ENCODE measurements around a stretch of chr2.

- PRO-cap, 2 experiments = no peak in any of the 2 experiments
Measured at GRCh38 chr2:154427446-154427898, 271.0 kb upstream of the KCNJ3 start.

GRCh38 chr2:154462594-154463141 is 235.8 kb upstream of the KCNJ3 start:
- PRO-cap, 2 experiments = no peak in any of the 2 experiments

- PRO-cap, 2 experiments = no peak in any of the 2 experiments
Measured at GRCh38 chr2:154709493-154709948, 11.0 kb downstream of the KCNJ3 start.

DNA sequence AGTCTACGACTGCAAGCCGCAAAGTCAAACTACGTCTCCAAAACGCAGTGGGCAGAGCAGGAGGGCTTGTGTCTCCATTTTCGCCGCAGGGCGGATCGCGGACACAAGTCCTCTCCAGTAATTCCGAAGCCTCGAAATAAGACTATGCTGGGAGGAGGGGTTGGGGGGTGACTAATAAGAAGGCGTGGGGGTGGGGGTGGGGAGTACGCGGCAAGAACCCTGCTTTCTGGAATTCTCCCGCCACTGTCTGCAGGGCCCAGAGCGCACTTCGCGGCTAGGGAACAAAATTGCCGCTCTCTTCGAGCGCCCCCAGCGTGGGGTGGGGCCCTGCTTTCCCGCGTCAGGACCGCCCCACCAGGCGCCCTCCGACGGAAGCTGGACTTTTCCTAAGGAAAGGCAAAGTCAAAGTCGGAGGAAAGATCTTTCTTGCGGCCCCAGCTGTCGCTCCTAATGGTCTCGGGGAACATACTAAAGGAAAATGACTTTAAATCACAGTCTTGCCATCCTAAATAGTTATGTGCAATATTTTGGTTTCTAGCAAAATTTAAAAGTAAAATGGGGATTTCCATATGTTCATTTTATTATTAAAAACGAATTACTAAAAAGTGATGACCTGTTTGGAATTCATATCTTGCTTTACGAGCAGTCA is 11.9 kb downstream of the NR4A2 start:
- PRO-cap, 2 experiments = no peak in any of the 2 experiments

GRCh38 chr2:156331586-156332055 is 900 bp downstream of the NR4A2 start:
- PRO-cap, 2 experiments = no peak in any of the 2 experiments

DNA sequence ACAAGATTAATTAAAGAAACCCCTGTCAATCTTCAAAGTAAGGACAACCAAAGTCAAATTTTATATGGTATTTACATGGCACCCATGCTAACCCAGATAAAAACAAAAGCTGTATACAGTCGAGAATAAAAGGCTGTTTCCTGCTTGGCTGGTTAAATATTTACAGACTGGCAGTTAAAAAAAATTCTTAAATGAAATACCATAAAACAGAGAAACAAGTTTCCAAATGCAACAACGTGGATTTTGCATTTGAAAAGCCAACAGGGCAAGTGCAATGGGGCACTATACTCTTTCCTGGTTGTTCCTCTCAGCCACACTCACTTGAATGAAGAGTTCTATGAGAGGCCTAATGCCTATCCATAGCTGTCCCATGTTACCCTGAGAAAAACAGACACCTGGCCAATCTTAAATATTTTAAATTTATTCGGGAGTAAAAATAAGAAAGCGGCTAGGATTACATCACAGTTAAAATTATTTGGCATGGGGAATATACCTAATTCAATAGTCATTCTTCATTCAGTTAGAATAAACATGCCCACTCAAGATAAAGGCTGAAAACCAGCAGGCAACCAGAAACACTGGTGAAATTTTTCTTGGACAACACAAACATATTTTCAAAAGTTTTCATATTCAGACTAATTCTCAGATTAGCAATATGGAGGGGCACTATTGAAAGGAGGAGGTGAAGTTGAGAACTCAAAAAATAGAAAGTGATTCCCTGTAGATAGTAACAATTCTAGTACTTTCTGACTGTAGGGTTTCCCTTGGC is 6.2 kb upstream of the NR4A2 start:
- PRO-cap, 2 experiments = peak in 1 of 2 experiments; most common plus-strand start position 231 of the sequence (in 1); most common minus-strand start position 98 of the sequence (in 1)

- PRO-cap, 2 experiments = no peak in any of the 2 experiments
Measured at GRCh38 chr2:157056121-157056687, 201.3 kb upstream of the GALNT5 start.

GRCh38 chr2:157183161-157183537 is 74.4 kb upstream of the GALNT5 start:
- PRO-cap, 2 experiments = no peak in any of the 2 experiments

DNA sequence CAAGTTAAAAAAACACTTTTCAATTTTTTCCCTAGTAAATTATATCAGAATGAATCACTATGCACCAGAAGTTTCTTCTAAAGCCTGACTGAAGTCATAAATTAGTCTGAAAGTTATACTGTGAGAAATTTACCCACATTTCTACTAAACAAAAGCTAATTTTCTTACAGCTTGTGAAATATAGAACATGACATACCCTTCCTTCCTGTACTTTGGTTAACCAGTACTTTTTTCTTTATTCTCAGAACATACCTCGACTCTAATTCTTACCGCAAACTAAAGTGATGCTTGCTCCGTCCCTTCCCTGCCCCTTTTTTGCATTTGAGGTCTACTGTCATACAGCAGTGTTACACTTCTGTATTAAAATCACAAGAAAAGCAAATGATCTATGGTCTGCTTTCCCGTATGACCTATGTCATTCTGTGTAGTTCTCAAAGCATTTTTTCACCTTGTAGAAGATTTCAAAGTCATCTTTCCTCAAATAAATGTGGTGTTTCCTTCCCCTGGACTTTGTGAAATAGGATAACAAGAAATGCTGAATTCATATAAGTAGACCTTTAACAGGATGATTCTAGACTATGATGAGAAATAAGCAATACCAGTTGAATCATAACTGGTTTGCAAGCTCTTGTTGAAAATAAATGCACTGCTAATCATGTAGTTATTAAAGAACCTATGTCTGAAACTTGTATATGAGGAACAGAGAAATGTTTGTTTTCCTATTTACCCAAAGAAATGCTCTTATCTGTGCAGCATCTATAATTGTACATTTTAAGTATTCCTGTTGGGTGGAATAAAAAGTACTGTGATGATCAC is 30.4 kb downstream of the CYTIP start:
- PRO-cap, 2 experiments = no peak in any of the 2 experiments

GRCh38 chr2:157897611-157898158 is 21.6 kb upstream of the ACVR1 start:
- PRO-cap, 2 experiments = no peak in any of the 2 experiments

DNA sequence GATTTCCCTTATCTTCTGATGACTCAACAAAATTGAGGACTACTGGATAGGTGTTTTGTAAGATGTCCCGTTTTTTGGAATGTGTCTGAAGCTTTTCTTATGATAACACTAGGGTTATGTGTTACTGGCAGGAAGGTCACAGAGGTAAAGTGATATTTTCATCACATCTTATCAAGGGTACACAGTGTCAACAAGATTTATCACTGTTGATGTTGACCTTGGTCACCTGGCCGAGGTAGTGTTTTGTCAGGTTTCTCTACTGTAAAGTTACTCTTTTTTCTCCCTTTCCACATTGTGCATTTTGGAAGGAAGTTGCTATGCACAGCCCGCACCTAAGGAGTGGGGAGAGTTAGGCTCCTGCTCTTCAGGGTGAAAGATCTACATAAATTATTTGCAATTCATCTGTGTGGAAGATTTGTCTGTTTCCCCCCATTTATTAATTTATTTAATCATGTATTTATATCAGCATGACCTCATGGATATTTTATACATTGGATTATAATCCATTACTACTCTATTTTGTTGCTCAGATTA is 44.7 kb upstream of the UPP2 start:
- PRO-cap, 2 experiments = no peak in any of the 2 experiments

DNA sequence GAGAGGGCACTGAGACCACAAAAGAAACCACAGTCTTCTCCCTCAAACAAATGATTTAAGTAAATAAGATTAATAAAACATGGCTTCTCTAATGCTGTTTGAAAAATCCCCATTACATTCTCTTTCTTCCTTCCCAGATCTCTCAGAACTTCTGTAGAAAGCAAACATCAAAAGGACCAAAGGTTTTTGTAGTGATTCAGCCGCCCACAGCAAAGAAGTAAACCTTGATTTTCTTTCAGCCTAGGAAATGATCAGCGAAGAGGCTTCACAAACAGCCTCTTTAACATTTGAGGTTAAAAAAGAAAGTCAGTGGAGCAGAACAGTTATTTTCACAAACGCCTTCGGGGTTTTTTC is 89.5 kb downstream of the UPP2 start:
- PRO-cap, 2 experiments = no peak in any of the 2 experiments

DNA sequence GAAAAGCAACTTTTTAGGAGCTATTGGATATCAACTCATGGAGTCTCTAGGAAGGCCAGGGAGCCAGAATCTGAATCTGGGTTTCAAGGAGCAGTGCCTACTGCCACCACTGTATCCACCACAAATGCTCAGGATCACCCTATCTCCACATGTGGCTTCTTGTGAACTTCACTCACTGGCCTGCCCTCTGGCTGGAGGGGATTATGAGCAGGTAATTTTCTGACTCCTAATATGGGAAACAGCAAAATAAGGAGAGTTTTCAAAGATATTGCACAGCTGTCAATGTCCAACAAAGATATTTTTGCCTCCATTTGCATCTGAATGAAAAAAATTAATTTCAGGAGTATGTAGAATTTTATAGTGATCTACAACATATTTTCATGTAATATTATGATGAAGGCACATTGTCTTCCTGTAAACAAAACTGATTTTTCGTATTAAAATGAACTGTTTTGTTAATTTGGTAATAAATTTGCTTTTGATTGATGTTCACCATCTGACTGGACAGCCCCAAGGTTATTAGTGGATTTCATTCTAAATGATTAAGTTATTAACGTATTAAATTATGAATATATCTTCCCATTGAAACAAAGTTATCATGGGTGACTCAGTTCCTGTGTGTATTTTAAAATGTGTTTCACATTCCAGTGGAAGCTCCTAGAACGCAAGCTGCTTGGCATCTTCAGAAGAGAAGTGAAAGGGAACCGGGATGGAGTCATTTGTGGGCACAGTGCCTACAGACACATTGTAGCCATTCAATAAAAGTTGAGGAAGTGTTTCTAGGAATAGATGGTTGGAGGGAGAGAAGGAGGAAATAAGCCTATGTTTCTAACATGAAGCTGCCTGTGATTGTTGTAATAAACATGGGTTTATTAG is 143.2 kb downstream of the PKP4 start:
- PRO-cap, 2 experiments = no peak in any of the 2 experiments

- PRO-cap, 2 experiments = no peak in any of the 2 experiments
Measured at GRCh38 chr2:158745046-158746016, 49.8 kb upstream of the DAPL1 start.

DNA sequence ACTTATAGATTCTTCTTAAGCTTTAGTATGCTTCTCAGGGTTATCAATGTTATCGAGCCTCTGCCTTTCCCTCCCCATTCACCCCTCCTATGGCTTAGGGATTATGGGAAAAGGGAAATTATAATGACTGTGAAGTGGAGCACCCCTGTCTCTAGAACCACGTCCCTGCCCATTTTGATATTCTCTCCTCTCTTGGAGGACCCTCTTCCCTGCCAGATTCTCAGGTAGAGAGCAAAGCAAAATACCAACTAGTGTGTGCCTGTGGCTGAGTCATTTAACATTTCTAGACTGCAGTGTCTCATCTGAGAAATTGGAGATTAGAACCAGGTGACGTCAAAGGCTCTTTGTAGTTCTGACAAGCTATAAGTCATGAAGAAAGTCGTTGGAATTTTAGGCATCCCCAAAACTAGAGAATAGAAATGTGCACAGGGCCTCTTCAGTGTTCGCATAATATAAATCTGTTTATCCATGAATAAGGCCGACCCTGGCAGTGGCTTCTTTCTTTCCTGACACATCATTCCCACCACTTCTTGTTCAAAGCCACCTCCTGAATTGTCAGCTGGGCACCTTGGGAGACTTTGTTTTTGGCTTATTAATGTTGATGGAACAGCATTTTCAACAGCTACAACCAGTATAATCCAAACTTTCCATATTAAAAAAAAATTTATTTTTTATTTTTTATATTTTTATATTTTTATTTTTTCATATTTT is 74.3 kb upstream of the TANC1 start:
- PRO-cap, 2 experiments = no peak in any of the 2 experiments

GRCh38 chr2:159042025-159042667 is 73.7 kb downstream of the TANC1 start:
- PRO-cap, 2 experiments = no peak in any of the 2 experiments

- PRO-cap, 2 experiments = no peak in any of the 2 experiments
Measured at GRCh38 chr2:159137359-159137803, 149.1 kb downstream of the WDSUB1 start.

GRCh38 chr2:159145305-159145808 is 141.1 kb downstream of the WDSUB1 start:
- PRO-cap, 2 experiments = no peak in any of the 2 experiments

GRCh38 chr2:159290079-159291022 is 3.8 kb upstream of the WDSUB1 start:
- PRO-cap, 2 experiments = no peak in any of the 2 experiments

DNA sequence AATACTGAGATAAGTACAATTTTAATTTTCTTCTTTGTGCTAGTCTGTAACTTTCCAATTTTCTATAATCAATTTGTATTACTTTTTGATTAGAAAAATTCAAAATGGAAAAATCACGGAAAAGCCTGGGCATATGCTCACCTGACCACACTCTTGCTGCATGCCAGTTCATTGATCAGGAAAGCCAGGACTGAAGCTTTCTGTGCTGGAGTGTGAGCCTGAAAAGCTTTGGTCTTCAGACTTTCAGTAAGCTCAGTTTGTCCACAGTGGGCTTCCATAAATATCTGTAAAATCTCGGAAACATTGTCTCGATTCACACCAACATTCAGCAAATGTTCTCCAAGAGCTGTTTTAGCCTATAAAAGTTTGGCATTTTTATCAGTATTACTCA is 98.5 kb upstream of the WDSUB1 start:
- PRO-cap, 2 experiments = no peak in any of the 2 experiments